Urinary bladder (tissue), 3 donors: Measurements from ENCODE around the genes ZNF761, VSTM1 and LENG8.

GRCh38 chr19:53138851-53139739, 6.4 kb upstream of the ZNF415 start:
- PRO-cap = no peak
- RAMPAGE, long total RNA = no peak

DNA sequence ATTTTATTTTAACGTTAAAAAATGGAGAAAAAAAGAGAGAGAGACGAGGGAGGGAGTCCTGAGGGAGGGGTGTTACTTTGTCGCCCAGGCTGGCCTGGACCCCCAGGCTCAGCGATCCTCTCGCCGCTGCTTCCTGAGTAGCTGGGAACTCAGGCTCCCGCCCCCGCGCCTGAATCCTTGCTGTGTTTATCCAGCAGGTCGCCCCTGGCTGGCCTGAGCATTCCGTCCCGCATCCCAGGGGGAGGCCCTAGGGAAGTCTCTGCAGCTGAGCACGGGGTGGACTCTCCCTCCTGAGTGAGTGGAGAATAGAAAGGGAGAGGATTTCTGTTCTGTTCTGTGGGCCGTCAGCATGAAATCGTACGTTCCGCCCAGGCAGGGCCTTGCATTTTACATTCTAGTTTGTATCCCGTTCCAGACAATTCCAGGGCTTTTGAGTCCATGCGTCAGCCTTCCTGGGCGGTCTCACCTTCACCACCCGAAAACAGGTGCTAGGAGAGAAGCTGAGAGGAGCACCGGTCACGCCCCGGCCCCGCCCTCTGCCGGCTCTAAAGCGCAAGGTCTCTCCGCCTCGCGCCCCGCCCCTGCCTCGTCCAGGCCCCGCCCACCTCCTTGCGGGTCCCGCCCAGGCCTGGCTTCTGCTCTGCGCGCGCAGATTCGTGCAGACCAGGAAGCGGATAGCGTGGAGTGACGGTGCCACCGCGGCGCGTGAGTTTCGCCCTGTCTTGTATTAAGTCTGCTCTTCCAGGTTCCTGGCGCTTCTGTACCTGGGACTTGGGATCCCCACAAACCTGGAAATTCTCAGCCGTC, at the start of gene ZNF761:
Gene ZNF761 (plus strand): TSS at position 661 of the 807 bp plus-strand sequence.
- PRO-cap = bidirectional peak, plus-strand start at position 666 of the sequence, minus-strand start at position 473 of the sequence
- RAMPAGE, long total RNA = start-site peak on the plus strand centred at position 664 of the sequence, 38 bp wide, 251 and 65 reads in 2 replicates

GRCh38 chr19:53497347-53498088, 30.0 kb downstream of the ZNF813 start:
- PRO-cap = no peak
- RAMPAGE, long total RNA = no peak

- PRO-cap = no peak
- RAMPAGE, long total RNA = no peak
These were observed 557 bp downstream of the ZNF331 start for GRCh38 chr19:53538510-53538893.

DNA sequence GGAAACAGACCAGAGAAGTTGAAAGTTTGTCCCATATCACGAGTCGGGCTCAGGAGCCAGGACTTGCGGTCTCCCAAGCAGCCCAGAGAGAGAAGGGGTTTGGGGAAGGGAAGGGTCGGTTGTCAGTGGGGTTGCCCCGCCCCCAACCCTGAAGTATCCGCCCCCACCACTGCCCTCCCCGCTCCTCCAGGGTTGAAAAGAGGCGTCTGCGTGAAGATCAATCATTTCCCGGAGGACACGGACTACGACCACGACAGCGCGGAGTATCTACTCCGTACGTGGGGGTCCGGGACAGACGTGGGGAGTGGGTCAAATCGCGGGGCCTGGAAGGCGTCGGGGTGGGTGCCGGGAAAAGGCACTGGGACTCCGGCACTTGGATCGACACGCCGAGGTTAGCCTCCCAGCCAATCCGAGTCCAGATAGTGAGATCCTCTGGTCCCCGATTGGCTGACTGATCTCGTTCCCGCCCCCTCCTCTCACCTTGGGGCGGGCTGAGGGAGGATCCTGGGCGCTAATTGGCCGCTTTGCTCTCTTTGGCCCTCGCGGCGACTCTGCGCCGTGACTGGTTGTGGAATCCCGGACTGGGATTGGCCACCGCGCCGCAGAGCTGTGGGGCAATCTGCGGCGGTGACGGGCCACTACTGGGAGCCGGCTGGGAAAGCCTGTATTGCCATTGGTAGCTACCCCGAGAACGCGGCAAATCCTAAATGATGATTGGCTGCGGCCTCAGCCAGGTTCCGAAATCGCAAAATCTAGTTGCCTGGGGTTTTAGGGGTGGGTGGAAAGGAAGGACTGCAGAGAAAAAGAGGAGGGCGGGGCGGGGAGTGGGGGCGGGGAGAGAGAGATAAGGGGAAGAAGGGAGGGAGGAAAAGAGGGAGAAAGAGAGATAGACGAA, 13.2 kb upstream of the CACNG6 start:
- PRO-cap = no peak
- RAMPAGE, long total RNA = no peak

DNA sequence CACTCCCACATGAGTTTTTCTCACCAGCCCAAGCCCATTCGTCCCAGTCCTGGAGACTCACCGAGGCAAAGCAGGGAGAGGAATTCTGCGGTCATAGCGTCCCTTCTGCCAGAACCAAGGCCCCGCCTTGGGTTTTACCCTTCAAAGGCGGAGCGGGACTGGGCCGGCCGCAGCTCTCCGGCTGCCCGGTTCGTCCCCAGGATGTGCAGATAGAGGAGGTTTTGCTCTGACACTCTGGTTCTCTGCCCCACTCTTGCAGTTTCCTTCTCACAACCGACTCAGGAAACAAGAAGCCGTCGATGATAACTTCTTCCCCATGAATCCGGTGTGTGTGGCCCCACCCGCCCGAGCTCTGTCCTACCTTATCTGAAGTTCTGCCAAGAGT, at the start of gene VSTM1:
Gene VSTM1 (minus strand): TSS at position 215 of the 385 bp plus-strand sequence.
- PRO-cap = no peak
- RAMPAGE, long total RNA = no peak

- PRO-cap = no peak
- RAMPAGE, long total RNA = no peak
These were observed 5.9 kb downstream of the RPS9 start for GRCh38 chr19:54206576-54206886.

GRCh38 chr19:54206887-54207914, 6.5 kb downstream of the RPS9 start:
- PRO-cap = no peak
- RAMPAGE, long total RNA = no peak

DNA sequence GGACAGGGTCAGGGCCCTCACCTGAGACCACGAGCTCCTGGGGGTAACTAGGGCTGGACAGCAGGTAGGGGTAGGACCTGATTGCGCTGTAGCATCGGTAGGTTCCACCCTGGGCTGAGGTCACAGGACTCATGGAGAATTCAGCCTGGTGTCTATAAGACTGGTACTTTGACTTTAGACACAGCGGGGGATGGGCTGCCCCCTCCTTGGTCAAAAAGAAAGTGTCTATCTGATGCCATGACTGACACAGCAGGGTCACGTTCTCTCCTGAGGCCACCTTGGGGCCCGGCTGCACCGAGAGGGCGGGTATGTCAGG, 2.4 kb downstream of the LILRB5 start:
- PRO-cap = no peak
- RAMPAGE, long total RNA = no peak

DNA sequence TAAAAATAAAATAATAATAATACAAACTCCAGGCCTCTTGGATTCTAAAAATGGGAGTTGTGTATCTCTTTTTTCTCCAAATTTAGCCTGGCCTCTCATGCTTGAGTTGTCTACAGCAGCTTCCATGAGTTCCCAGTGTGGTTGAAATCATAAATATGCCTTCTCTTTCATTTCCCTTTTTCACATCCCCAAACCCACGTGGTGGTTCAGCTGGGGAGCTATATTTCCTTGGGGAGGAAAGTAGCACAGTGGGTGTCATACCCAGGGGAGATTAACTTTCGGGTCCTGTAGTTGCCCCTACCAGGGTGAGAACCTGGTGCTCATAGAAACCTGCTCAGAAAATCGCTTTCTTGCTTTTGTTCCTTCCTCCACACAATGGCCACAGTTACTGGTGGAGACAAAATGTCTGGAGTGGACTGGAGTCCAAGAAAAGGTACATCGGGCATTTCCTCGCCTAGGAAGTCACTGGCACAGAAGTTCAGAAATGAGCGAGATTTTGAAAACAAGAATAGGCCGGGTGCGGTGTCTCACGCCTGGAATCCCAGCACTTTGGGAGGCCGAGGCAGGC, 7.0 kb upstream of the LILRA4 start:
- PRO-cap = no peak
- RAMPAGE, long total RNA = no peak

DNA sequence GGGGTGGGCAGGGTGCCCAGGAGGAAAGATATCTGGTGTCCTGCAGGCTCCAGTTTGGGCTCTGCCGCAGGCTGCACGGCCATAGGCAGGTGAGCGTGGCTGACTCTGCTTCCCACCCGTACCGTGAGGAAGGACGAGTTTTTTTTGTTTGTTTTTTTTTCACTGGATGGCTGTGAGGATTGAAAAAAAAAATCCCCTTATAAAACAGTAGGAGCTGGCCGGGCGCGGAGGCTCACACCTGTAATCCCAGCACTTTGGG, 16.4 kb downstream of the TTYH1 start:
- PRO-cap = no peak
- RAMPAGE, long total RNA = no peak

DNA sequence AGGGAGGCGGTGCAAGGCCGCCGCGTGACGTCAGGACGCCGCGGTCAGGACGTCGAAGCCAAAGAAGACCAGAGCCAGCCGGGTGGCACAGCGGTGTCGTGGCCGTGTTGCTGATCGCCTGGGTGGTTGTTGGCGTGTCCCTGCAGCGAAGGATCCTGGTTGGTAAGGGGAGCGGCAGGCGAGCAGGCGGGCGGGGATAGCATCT, at the start of gene LENG8:
Gene LENG8 (plus strand): TSS at position 51 of the 205 bp plus-strand sequence.
- PRO-cap = bidirectional peak, plus-strand start at position 61 of the sequence, minus-strand start outside the sequence
- RAMPAGE, long total RNA = start-site peak on the plus strand centred at position 63 of the sequence, 46 bp wide, 1,002 and 182 reads in 2 replicates

DNA sequence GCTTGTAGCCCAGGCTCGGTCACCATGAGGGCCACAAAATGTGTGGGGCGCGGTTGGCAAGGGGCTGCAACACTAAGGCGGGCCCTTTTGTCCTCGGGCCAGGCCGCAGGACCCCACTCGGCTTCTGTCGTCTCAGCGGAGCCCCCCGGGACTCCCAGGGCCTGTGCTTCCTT, 1.1 kb downstream of the LENG9 start:
- PRO-cap = no peak
- RAMPAGE, long total RNA = no peak

- PRO-cap = bidirectional peak, plus-strand start at chr19:54464529, minus-strand start at chr19:54464408
- RAMPAGE, long total RNA = no peak
These were observed 693 bp upstream of the LENG9 start for GRCh38 chr19:54464331-54464611.

GRCh38 chr19:54551889-54552350, 21.7 kb upstream of the LILRA2 start:
- PRO-cap = no peak
- RAMPAGE, long total RNA = no peak

DNA sequence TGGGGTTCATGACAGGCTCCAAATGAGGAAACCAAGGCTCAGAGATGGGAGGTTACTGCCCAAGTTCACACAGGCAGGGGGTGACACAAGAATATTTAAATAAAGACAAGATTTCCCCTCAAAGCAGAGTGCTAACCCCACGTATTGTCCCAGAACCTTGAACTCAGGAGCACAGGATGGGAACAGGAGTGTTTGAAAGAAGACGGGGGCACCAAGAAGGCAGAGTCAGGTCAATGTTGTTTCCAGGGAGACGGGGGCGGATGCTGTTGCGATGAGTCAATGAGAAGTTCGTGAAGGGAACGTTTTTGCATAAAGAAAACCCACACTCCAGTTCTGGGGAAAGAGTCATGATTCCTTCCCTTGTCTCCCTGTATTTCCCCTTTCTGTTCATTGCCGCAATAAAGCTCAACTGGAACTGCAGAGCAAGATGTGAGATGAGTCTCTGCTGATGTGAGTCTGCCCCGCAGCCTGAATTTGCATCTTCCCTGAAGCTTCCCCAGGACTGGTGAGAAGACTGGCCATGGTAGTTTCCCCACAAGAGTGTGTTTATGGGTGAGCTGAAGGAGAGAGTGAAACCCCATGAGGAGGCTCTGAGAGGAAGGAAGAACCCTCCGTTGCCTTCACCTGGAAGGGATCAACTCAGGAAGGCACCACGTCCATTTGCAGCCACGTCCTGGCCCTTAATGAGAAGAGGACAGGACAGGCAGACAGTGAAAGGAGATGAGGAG, 13.4 kb downstream of the LILRA1 start:
- PRO-cap = no peak
- RAMPAGE, long total RNA = no peak

DNA sequence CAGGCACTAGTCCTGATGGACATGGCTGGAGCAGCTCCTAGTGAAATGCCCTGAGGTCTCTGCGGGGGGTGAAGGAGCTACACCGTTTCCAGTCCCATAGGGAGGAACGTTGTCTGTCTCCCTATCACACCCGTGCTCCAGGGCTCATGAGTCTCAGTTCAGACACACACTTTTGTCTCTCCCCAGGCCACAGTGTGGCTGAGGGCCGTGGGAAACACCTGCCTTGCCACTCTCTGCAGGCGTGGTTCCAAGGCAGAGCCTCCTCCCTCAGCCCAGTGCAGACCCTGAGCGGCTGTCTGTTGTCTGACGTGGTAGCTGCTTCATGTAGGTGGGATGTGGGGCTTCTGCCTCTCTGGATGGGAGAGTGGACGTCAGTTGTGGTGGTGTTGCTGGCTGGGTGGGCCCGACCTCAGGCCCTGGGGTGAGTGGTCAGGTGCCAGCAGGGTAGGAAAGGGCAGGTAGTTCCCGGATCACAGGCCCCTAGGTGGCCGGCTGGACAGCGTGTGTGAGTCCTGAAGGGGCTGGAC, 6.0 kb upstream of the LILRB1 start:
- PRO-cap = no peak
- RAMPAGE, long total RNA = no peak

- PRO-cap = no peak
- RAMPAGE, long total RNA = no peak
These were observed 4.8 kb downstream of the LILRB4 start for GRCh38 chr19:54667405-54668210.

GRCh38 chr19:54878125-54878905, 4.3 kb downstream of the FCAR start:
- PRO-cap = no peak
- RAMPAGE, long total RNA = no peak

DNA sequence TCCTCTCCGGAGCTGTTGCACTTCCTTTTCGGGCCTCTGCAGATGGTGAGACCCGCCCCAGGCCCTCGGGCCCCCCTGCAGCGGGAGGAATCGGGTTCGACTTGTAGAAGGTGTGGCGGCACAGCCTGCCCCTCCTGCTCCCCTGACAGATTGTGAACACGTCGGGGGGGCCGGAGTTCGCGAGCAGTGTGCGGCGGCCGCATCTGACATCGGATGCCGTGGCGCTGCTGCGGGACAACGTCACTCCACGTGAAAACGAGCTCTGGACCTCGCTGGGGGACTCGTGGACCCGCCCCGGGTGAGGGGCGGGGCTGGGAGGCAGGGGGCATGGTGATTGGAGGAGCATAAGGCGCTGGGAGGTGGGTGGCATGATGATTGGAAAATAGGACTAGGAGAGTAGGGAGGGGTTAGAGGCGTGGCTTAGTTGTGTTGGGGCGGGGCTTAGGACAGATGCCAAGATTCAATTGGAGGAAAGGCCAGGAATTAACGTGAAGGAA, 6.7 kb downstream of the EPS8L1 start:
- PRO-cap = no peak
- RAMPAGE, long total RNA = no peak